ENCODE data around the gene STARD3.

GRCh38 chr17:39238115-39238563 lies 12.4 kb upstream of the STAC2 start:
- RAMPAGE, long total RNA: no peak
- RRBS: no CpG with 5 or more reads among the region's 4 CpGs
PRO-cap:
- standard: no peak
- CoPRO, capped RNA only, 2 experiments: no peak in any of the 2 experiments
- CoPRO, capped and uncapped RNA, 2 experiments: no peak in any of the 2 experiments
- CoPRO, uncapped RNA only, 2 experiments: no peak in any of the 2 experiments
CAGE:
- cytosol, long polyA plus RNA: no peak
- long polyA plus RNA: no peak
- nucleolus, long total RNA: no peak
- nucleus, long polyA plus RNA: no peak

GRCh38 chr17:39263906-39264457 lies 38.2 kb upstream of the STAC2 start:
- RAMPAGE, long total RNA: no peak
- RRBS: no CpG with 5 or more reads among the region's 4 CpGs
PRO-cap:
- standard: no peak
- CoPRO, capped RNA only, 2 experiments: no peak in any of the 2 experiments
- CoPRO, capped and uncapped RNA, 2 experiments: no peak in any of the 2 experiments
- CoPRO, uncapped RNA only, 2 experiments: no peak in any of the 2 experiments
CAGE:
- cytosol, long polyA plus RNA: no peak
- long polyA plus RNA: no peak
- nucleolus, long total RNA: no peak
- nucleus, long polyA plus RNA: no peak

DNA sequence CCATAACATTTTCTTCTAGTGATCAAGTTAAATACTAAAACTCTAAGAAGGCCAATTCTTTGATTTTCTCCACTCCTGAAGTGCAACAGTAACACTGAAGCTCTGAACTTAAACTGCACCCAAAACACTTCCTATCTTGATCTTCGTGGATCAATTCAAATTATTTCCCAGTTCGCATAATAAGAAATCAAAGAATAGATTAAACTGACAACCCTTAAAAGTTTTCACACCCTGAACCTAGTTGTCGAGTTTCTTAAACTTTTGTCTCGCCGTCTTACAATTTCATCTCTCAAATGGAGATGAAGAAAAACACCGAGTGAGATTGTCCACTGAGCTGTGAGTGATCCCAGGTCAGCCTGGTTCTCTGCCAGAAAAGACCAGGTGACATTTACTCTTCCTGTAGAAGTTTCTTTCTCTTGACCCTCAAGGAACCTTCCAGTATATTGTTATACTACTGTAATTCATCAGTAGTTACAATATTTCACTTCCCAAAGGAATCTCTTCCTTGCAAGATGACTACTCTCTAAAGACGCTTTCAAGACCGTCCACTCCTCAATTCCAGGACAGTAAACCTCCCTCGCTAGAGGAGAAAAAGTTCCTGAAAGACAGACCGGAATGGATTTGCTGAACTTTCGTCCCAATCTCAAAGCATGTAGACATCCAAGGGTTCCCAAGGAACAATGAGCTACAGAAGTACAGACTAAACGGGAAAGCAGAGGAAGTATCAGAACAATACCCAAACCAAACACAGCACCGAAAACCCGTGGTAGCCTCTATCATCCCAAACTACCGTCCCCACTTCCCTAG lies 1.1 kb downstream of the FBXL20 start:
- RAMPAGE, long total RNA: no peak
- RRBS: no CpG with 5 or more reads among the region's 15 CpGs
PRO-cap:
- standard: no peak
- CoPRO, capped RNA only, 2 experiments: no peak in any of the 2 experiments
- CoPRO, capped and uncapped RNA, 2 experiments: no peak in any of the 2 experiments
- CoPRO, uncapped RNA only, 2 experiments: no peak in any of the 2 experiments
CAGE:
- cytosol, long polyA plus RNA: no peak
- long polyA plus RNA: no peak
- nucleolus, long total RNA: no peak
- nucleus, long polyA plus RNA: no peak

DNA sequence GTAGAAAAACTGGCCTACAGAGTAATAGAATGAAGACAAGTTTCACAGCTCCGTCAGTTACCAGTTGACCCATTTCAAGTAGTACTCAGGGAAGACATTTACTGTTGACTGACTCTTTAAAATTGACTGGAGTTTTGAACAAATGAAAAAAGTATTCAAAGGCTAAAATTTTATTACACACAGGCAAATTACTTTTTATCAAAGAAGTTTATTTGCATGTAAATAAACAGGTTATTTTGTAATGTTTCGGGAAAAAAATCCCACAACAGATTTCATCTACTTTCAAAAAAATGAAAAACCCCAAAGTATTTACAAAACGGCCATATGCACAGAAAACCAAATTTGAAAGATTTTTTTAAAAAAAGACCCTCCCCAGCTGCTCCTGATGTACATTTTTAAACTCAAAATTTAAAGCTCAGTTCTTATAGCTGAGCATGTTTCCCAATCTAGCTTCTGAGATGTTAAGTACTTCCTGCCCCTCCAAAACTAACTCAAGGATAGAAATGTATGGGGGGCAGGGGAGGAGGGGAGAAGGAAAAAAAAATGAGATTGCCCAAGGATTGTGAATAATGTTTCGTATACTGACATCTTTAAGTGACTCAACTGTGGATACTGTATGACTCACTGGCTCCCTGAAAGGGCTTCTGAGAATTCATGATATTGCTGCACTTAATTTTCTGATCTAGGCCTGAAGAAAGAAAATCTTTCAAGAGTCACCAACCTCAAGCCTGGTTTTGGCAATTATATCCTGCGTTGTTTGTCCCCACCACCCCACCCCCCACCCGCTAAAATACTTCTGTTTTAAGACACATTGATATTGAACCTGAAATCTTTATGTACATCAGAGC lies 2.9 kb upstream of the FBXL20 start:
- RAMPAGE, long total RNA: no peak
- RRBS: no CpG with 5 or more reads among the region's 6 CpGs
PRO-cap:
- standard: no peak
- CoPRO, capped RNA only, 2 experiments: no peak in any of the 2 experiments
- CoPRO, capped and uncapped RNA, 2 experiments: no peak in any of the 2 experiments
- CoPRO, uncapped RNA only, 2 experiments: peak in 1 of 2 experiments; most common plus-strand start position 455 of the sequence (in 1); most common minus-strand start position 410 of the sequence (in 1)
CAGE:
- cytosol, long polyA plus RNA: no peak
- long polyA plus RNA: no peak
- nucleolus, long total RNA: no peak
- nucleus, long polyA plus RNA: no peak

GRCh38 chr17:39503283-39504363 lies 42.3 kb downstream of the CDK12 start:
- RAMPAGE, long total RNA: no peak
- RRBS: no CpG with 5 or more reads among the region's 10 CpGs
PRO-cap:
- standard: no peak
- CoPRO, capped RNA only, 2 experiments: no peak in any of the 2 experiments
- CoPRO, capped and uncapped RNA, 2 experiments: no peak in any of the 2 experiments
- CoPRO, uncapped RNA only, 2 experiments: peak in 1 of 2 experiments; most common plus-strand start chr17:39503515 (in 1)
CAGE:
- cytosol, long polyA plus RNA: no peak
- long polyA plus RNA: no peak
- nucleolus, long total RNA: no peak
- nucleus, long polyA plus RNA: no peak

DNA sequence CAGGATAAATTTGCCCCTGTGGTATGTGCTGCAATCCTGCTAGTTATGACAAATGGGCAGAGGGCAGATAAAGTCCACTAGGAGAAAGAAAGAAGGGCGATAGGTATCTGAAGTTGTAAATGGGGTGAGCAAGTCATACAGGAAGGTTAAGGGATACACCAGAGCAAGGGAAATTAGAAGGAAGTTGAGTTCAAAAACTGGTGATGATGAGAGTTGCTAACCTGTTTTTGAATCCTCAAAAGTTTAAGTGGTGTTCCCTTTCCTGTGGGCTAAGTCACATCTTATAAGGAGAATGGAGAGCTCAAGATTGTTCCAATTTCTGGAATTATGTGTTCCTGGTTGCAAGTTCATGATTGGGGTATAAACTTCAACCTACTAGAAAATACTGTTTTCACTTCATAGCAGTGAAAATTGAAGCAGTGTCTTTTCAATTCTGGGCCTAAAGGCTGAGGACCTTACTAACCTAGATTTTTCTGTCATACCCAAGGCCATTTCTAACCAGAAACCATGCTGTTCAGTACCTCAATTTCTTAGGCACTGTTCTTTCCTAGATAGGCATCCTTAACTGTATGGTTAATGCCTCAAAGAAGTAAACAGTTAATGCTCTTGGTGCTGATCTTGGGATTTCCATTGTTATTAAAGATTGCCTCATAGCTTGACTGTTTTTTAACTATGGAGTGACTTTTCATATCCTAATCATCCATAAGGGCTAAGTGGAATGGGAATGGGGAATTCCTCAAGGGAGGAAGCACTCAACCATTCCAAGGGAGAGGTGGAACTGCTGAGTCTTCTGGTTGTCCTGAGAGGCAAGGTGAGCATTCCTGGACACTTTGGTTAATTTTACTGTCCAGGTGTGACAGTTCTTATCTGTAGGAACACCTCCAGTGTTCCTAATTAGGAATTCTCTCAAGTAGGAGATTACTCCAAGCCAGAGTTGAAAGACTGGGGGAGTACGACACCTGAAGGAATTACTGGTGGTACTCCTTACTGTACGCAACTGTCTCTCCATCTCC lies 72.2 kb downstream of the NEUROD2 start:
- RAMPAGE, long total RNA: no peak
- RRBS: no CpG with 5 or more reads among the region's 3 CpGs
PRO-cap:
- standard: unidirectional peak, plus-strand start at position 82 of the sequence
- CoPRO, capped RNA only, 2 experiments: no peak in any of the 2 experiments
- CoPRO, capped and uncapped RNA, 2 experiments: no peak in any of the 2 experiments
- CoPRO, uncapped RNA only, 2 experiments: peak in 1 of 2 experiments; most common plus-strand start position 246 of the sequence (in 1)
CAGE:
- cytosol, long polyA plus RNA: no peak
- long polyA plus RNA: no peak
- nucleolus, long total RNA: no peak
- nucleus, long polyA plus RNA: no peak

GRCh38 chr17:39636907-39638098 lies at the start of gene STARD3:
STARD3 (plus strand) TSS chr17:39637144.
- RAMPAGE, long total RNA: start-site peak on the plus strand at chr17:39637076-39637208, 744 and 502 reads in 2 replicates
- RRBS: 1% methylated on average over 19 of the region's 84 CpGs
PRO-cap:
- standard: bidirectional peak, plus-strand start at chr17:39637165, minus-strand start at chr17:39637032; bidirectional peak, plus-strand start at chr17:39637358, minus-strand start at chr17:39637317
- CoPRO, capped RNA only, 2 experiments: peak in 2 of 2 experiments; most common plus-strand start chr17:39637165 (in 1); most common minus-strand start chr17:39637032 (in 2)
- CoPRO, capped and uncapped RNA, 2 experiments: peak in 2 of 2 experiments; most common plus-strand start chr17:39637116 (in 1); most common minus-strand start chr17:39637032 (in 2)
- CoPRO, uncapped RNA only, 2 experiments: peak in 2 of 2 experiments; most common plus-strand start chr17:39637155 (in 1); most common minus-strand start chr17:39637012 (in 1)
CAGE:
- cytosol, long polyA plus RNA: no peak
- long polyA plus RNA: start-site peak on the plus strand at chr17:39637065-39637182, 95 and 82 reads in 2 replicates
- nucleolus, long total RNA: no peak
- nucleus, long polyA plus RNA: start-site peak on the plus strand at chr17:39637080-39637203, 683 and 444 reads in 2 replicates

GRCh38 chr17:39660882-39661809 lies 4.0 kb upstream of the TCAP start:
- RAMPAGE, long total RNA: no peak
- RRBS: 95% methylated on average over 11 of the region's 23 CpGs
PRO-cap:
- standard: no peak
- CoPRO, capped RNA only, 2 experiments: no peak in any of the 2 experiments
- CoPRO, capped and uncapped RNA, 2 experiments: peak in 1 of 2 experiments; most common plus-strand start chr17:39661081 (in 1)
- CoPRO, uncapped RNA only, 2 experiments: no peak in any of the 2 experiments
CAGE:
- cytosol, long polyA plus RNA: no peak
- long polyA plus RNA: no peak
- nucleolus, long total RNA: no peak
- nucleus, long polyA plus RNA: no peak

- RAMPAGE, long total RNA: no peak
- RRBS: no CpG with 5 or more reads among the region's 5 CpGs
PRO-cap:
- standard: bidirectional peak, plus-strand start at chr17:39667122, minus-strand start at chr17:39667008
- CoPRO, capped RNA only, 2 experiments: no peak in any of the 2 experiments
- CoPRO, capped and uncapped RNA, 2 experiments: no peak in any of the 2 experiments
- CoPRO, uncapped RNA only, 2 experiments: no peak in any of the 2 experiments
CAGE:
- cytosol, long polyA plus RNA: no peak
- long polyA plus RNA: no peak
- nucleolus, long total RNA: no peak
- nucleus, long polyA plus RNA: no peak
Observed at GRCh38 chr17:39666919-39667322, 1.3 kb upstream of the PNMT start.

DNA sequence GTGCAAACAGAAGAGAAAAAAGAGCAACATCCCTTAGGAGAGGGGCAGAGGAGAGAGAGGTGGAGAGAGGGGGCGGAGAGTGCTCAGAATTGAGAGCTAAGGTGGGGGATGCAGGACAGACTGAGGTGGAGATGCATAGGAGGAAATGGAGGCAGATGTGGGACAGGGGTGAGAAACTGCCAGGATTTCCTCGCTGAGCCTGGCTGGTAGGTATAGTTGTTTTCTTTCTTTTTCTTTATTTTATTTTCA lies 487 bp downstream of the PNMT start:
- RAMPAGE, long total RNA: no peak
- RRBS: no CpG with 5 or more reads among the region's 2 CpGs
PRO-cap:
- standard: no peak
- CoPRO, capped RNA only, 2 experiments: no peak in any of the 2 experiments
- CoPRO, capped and uncapped RNA, 2 experiments: no peak in any of the 2 experiments
- CoPRO, uncapped RNA only, 2 experiments: no peak in any of the 2 experiments
CAGE:
- cytosol, long polyA plus RNA: no peak
- long polyA plus RNA: no peak
- nucleolus, long total RNA: no peak
- nucleus, long polyA plus RNA: no peak

DNA sequence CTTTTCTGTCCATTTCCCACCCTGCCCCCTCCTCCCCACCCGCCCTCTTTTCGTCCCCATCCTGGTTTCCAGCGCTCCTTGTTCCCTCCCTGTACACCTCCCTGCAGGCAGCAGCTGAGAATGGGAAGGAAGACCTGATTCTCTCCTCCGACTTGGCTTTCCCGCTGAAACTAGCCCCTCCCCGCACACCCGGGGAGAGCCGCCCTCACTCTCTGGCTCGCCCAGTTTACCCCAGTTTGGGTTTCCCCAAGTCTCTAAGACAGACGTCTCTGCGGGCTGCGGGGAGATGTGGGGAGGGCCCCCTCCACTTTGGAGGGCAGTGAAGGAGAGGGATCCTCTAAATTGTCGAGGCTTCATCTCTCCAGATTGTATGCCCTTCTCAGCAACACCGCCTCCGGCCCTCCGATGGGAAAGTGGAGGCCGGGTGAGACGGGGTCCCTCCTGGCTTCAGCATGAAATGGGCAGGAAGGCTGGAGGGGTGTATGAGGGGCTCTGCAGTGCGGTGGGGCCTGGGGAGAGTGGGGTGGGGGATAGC lies 830 bp downstream of the GRB7 start:
- RAMPAGE, long total RNA: no peak
- RRBS: no CpG with 5 or more reads among the region's 19 CpGs
PRO-cap:
- standard: bidirectional peak, plus-strand start at position 234 of the sequence, minus-strand start at position 172 of the sequence
- CoPRO, capped RNA only, 2 experiments: peak in 2 of 2 experiments; most common plus-strand start position 234 of the sequence (in 2); most common minus-strand start position 172 of the sequence (in 2)
- CoPRO, capped and uncapped RNA, 2 experiments: peak in 1 of 2 experiments; most common plus-strand start position 234 of the sequence (in 1); most common minus-strand start position 98 of the sequence (in 1)
- CoPRO, uncapped RNA only, 2 experiments: peak in 1 of 2 experiments; most common plus-strand start position 258 of the sequence (in 1); most common minus-strand start position 117 of the sequence (in 1)
CAGE:
- cytosol, long polyA plus RNA: no peak
- long polyA plus RNA: no peak
- nucleolus, long total RNA: no peak
- nucleus, long polyA plus RNA: no peak

- RAMPAGE, long total RNA: no peak
- RRBS: no CpG with 5 or more reads among the region's 15 CpGs
PRO-cap:
- standard: no peak
- CoPRO, capped RNA only, 2 experiments: no peak in any of the 2 experiments
- CoPRO, capped and uncapped RNA, 2 experiments: no peak in any of the 2 experiments
- CoPRO, uncapped RNA only, 2 experiments: no peak in any of the 2 experiments
CAGE:
- cytosol, long polyA plus RNA: no peak
- long polyA plus RNA: no peak
- nucleolus, long total RNA: no peak
- nucleus, long polyA plus RNA: no peak
Observed at GRCh38 chr17:39740960-39741790, 3.4 kb downstream of the GRB7 start.

DNA sequence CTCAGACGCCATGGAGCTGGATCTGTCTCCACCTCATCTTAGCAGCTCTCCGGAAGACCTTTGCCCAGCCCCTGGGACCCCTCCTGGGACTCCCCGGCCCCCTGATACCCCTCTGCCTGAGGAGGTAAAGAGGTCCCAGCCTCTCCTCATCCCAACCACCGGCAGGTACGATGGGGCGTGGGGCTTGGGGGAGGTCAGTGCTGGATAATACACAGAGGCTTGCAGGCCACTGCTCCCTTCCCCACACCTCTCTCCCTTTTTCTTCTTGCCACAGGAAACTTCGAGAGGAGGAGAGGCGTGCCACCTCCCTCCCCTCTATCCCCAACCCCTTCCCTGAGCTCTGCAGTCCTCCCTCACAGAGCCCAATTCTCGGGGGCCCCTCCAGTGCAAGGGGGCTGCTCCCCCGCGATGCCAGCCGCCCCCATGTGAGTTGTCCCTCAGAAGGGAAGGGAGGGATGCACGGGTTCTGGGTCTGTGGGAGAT lies 4.6 kb downstream of the GRB7 start:
- RAMPAGE, long total RNA: no peak
- RRBS: 63% methylated on average over 3 of the region's 13 CpGs
PRO-cap:
- standard: no peak
- CoPRO, capped RNA only, 2 experiments: no peak in any of the 2 experiments
- CoPRO, capped and uncapped RNA, 2 experiments: no peak in any of the 2 experiments
- CoPRO, uncapped RNA only, 2 experiments: no peak in any of the 2 experiments
CAGE:
- cytosol, long polyA plus RNA: no peak
- long polyA plus RNA: no peak
- nucleolus, long total RNA: no peak
- nucleus, long polyA plus RNA: no peak

DNA sequence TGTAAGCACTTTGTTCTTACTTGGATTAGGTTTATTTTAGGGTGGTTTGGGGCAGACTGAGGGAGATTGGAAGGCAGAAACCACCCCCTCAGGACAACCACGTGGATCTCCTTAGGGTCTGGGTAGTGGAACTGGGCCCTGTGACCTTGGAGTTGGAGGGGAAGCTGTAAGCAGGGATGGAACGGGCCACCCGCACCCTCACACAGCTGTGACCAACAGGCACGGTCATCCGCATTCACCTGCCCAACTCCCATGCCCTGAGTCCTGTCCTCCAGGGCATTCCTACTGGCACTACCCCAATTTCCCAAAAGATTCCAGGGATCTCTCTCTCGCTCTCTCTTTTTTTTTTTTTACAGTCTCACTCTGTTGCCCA lies 15.4 kb downstream of the GRB7 start:
- RAMPAGE, long total RNA: no peak
- RRBS: no CpG with 5 or more reads among the region's 6 CpGs
PRO-cap:
- standard: no peak
- CoPRO, capped RNA only, 2 experiments: no peak in any of the 2 experiments
- CoPRO, capped and uncapped RNA, 2 experiments: no peak in any of the 2 experiments
- CoPRO, uncapped RNA only, 2 experiments: no peak in any of the 2 experiments
CAGE:
- cytosol, long polyA plus RNA: no peak
- long polyA plus RNA: no peak
- nucleolus, long total RNA: no peak
- nucleus, long polyA plus RNA: no peak

DNA sequence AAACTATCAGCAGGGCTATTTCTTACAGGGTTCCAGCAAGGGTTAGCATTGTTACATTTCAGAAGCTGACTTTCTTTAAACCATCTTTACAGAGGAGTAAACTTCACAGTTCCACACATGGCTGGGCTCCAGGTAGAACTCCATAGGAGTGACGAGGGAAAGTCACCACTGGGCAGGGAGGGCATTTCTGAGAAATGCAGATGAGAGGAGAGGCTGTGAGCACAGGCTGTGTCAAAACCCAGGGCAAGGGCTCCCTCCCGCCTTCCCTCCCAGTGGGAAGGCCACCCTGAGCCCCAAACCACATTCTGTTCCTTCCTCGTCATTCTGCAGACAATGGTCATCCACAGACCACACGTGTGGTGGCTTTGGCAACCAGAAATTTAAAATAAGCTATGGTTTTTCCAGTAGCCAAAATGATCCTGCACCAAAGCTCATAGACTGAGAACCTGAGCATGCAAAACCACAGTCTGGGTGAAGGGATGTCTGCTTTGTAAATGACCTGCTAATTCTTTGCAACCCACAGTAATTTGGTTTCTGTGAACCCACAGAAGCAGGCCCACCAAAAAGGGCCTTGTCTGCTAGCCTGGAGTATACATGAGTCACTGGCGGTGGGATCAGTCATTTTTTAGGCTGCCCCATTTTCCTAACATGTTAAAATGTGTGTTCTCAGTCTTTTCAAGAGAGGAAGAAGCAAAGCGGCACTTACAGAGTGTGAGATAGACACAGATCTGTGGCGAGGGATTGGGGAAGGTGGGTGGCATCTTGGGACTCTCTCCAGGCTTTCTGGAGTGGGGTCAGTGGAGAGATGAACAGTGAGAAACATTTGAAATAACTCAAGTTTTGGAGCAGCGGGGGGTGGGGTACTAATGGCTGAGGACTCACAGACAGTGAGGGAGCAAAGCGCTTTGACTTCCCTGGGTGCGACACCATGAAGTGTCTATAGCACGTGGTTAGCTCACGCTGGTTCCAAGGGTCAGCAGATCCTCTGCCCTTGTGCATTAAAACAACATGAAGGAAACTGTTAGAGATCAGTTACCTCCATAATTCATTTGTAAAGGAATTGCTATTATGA lies 20.4 kb downstream of the GRB7 start:
- RAMPAGE, long total RNA: no peak
- RRBS: no CpG with 5 or more reads among the region's 12 CpGs
PRO-cap:
- standard: no peak
- CoPRO, capped RNA only, 2 experiments: no peak in any of the 2 experiments
- CoPRO, capped and uncapped RNA, 2 experiments: no peak in any of the 2 experiments
- CoPRO, uncapped RNA only, 2 experiments: no peak in any of the 2 experiments
CAGE:
- cytosol, long polyA plus RNA: no peak
- long polyA plus RNA: no peak
- nucleolus, long total RNA: no peak
- nucleus, long polyA plus RNA: no peak

DNA sequence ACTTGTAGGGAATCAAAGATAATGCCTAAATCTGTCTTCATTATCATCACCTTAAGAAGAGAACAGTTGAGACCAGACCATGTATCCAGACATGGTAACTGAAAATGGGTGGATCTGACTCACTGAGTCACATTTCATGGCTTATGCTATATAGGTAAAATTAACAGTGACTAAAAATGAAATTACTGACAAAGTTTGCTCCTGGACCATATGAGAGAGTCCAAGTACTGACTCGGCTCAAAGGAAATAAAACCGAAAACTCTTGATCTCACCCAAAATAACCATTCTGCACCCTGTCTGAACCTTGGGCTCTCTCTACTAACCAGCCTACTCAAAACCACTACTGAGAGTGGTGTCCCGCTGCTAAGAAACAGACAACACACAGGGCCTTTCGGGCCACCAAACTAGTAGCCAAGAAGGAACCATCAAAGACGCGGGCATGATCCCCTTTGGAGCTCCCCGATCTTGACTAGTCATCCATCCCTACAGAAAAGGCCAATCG lies 957 bp upstream of the ZPBP2 start:
- RAMPAGE, long total RNA: no peak
- RRBS: no CpG with 5 or more reads among the region's 8 CpGs
PRO-cap:
- standard: no peak
- CoPRO, capped RNA only, 2 experiments: no peak in any of the 2 experiments
- CoPRO, capped and uncapped RNA, 2 experiments: no peak in any of the 2 experiments
- CoPRO, uncapped RNA only, 2 experiments: no peak in any of the 2 experiments
CAGE:
- cytosol, long polyA plus RNA: no peak
- long polyA plus RNA: no peak
- nucleolus, long total RNA: no peak
- nucleus, long polyA plus RNA: no peak

- RAMPAGE, long total RNA: no peak
- RRBS: no CpG with 5 or more reads among the region's 5 CpGs
PRO-cap:
- standard: bidirectional peak, plus-strand start at chr17:39980040, minus-strand start at chr17:39980039
- CoPRO, capped RNA only, 2 experiments: peak in 1 of 2 experiments; most common plus-strand start chr17:39980040 (in 1); most common minus-strand start chr17:39980035 (in 1)
- CoPRO, capped and uncapped RNA, 2 experiments: no peak in any of the 2 experiments
- CoPRO, uncapped RNA only, 2 experiments: no peak in any of the 2 experiments
CAGE:
- cytosol, long polyA plus RNA: no peak
- long polyA plus RNA: no peak
- nucleolus, long total RNA: no peak
- nucleus, long polyA plus RNA: no peak
Observed at GRCh38 chr17:39979863-39980172, 789 bp upstream of the PSMD3 start.

DNA sequence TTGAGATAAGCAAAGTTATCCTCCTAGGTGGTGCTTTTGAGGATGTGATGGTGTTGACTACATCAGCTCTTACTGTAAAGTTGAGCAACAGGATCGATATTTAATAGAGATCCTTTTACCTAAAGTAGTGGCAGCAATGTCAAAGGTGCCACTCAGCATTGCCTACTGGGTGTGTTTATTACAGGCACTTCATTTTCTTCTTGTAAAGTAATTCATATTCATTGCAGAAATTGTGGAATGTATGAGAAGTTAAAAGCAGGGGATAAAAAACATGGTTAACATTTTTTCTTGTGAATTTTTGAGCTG lies 1.5 kb downstream of the PSMD3 start:
- RAMPAGE, long total RNA: no peak
- RRBS: no CpG with 5 or more reads among the region's 1 CpG
PRO-cap:
- standard: no peak
- CoPRO, capped RNA only, 2 experiments: no peak in any of the 2 experiments
- CoPRO, capped and uncapped RNA, 2 experiments: no peak in any of the 2 experiments
- CoPRO, uncapped RNA only, 2 experiments: no peak in any of the 2 experiments
CAGE:
- cytosol, long polyA plus RNA: no peak
- long polyA plus RNA: no peak
- nucleolus, long total RNA: no peak
- nucleus, long polyA plus RNA: no peak